Measurements from ENCODE around the genes OR52B6 and OR52E6.

GRCh38 chr11:5580539-5581164, at the start of gene OR52B6:
Gene OR52B6 (plus strand): TSS chr11:5580877.
- RAMPAGE, long total RNA = no peak
- RRBS = no CpG with 5 or more reads among the region's 9 CpGs

DNA sequence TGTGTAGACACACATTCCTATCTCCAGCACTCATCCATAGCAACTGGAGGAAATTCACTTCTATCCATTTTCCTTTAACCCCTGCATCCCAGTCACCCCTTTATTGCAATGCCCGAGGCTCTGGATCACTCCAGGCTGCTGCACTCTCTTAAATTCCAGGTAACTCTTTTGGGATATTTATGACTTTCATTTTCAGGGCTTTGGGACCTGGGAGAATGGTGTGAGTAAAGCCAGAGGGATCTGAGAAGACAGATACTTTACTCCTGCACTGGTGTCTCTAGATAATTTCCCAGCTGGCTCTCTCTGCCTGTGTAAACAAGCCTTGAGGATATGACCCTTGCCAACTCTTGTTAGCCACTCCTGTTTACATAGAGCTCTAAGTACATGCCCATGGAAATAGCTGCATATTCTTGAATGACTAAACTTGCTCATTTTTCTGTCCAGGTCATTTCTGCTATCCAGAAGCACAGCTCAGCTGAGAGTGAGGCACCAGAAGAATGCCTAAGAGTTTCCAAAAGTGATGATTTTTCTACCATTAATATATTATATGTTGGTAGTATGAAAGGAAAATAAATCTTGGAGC, 3.7 kb upstream of the TRIM34 start:
- RAMPAGE, long total RNA = no peak
- RRBS = no CpG with 5 or more reads among the region's 1 CpG

DNA sequence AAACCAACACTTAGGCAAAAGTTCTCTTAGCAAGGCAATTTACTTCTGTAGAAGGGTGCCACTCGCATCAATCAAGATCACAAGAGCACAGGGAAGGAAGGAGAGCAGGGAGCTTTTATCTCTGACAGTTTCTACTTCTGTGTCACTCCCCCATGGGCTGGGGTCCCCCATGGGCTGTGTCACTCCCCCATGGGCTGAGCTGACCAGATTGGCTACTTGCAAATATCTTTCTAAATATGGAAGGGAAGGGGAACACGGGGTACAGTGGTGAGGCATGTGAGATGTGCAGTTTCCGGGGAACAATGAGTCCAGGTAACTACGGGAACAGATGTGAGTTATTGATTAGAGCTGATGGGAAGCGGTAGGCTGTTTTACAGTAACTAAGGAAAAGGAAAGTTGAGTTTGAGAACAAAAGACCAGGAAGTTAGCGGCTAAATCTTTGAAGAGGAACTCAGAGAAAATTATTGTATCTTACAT, 479 bp downstream of the OR52N2 start:
- RAMPAGE, long total RNA = no peak
- RRBS = no CpG with 5 or more reads among the region's 6 CpGs

DNA sequence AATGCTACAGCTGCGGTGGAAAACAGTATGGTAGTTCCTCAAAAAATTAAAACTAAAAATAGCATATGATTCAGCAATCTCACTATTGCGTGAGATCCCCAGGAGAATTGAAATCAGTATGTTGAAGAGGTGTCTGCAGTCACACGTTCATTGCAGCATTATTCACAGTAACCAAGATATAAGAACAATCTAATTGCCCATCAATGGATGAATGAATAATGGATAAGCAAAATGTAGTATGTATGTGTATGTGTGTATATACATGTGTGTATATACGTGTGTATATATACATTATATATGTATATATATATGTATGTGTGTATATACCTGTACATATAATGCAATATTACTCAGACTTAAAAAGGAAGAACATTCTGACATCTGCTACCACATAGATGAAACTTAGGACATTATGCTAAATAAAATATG, 6.9 kb downstream of the OR52N2 start:
- RAMPAGE, long total RNA = no peak
- RRBS = no CpG with 5 or more reads among the region's 4 CpGs

- RAMPAGE, long total RNA = no peak
- RRBS = no CpG with 5 or more reads among the region's 2 CpGs
Measured at GRCh38 chr11:5841649-5842121, at the start of gene OR52E6. Gene OR52E6 (minus strand): TSS chr11:5841897.

- RAMPAGE, long total RNA = no peak
- RRBS = no CpG with 5 or more reads among the region's 17 CpGs
Measured at GRCh38 chr11:6320870-6321420, 644 bp upstream of the CAVIN3 start.

DNA sequence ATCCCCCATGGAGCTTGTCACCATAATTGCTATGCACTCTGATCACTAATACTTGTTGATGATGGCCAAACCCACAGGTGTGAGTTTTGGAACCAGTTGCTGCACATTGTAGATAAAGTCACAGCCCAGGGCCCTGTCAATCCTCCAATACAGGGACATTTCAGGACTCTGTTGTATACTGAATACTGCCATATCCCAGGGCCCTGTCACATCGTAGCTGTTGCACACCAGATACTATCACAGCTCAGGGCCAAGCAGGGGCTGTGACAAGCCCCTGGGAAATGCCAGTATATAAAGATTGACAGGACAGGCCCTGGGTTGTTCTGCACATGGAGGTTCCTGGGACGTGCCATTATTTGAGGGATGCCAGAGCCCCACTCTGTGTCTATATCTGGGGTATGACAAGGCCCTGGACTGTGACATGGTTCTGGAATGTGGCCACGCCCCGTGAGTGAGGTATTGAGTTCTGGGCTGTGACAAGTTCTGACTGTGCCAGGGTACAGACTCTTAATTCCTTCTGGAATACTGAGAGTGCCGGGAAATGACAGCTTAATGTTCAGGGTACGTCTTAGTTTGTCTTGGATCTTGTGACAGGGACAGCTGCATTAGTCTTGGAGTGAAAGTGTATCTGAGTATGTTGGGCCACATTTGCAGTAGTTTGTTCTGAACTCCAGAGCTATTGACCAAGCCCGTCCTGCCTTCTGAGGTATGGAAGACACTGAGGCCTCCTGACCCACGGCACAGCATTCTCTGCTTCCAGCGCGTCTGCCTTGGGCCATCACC, 27.8 kb upstream of the SMPD1 start:
- RAMPAGE, long total RNA = no peak
- RRBS = no CpG with 5 or more reads among the region's 10 CpGs

GRCh38 chr11:6391122-6392259, 1.2 kb downstream of the SMPD1 start:
- RAMPAGE, long total RNA = no peak
- RRBS = 76% methylated on average over 3 of the region's 30 CpGs

DNA sequence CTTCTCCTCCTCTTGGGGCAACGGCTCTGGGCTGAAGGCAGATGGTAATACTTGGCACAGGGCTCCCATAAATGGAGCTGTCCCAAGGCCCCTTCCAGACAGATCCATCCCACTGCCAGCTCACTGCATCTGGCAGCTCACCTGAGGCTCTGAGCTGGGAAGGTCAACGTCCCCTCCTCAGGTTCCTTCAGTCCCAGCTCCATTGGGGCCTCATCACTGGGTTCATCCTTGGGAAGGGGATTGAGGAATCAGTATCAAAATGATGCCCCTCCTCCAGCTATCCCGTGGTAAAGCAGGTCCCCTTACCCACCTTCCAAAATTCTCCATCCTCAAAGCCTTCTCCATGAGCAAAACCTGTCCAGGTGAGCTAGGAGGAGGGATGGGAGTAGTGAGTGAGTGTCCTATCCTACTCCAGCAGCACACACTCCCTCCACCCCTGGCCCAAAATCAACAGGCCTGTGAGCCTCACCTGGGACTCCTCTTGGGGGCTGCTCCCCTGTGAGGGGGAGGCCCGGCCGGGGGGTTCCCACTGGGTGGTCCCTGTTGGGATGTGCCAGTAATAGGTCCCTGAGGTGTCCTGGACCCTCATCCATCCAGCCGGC, 13.0 kb downstream of the SMPD1 start:
- RAMPAGE, long total RNA = no peak
- RRBS = 70% methylated on average over 2 of the region's 6 CpGs

GRCh38 chr11:6442380-6442810, 1.6 kb upstream of the HPX start:
- RAMPAGE, long total RNA = no peak
- RRBS = no CpG with 5 or more reads among the region's 4 CpGs

DNA sequence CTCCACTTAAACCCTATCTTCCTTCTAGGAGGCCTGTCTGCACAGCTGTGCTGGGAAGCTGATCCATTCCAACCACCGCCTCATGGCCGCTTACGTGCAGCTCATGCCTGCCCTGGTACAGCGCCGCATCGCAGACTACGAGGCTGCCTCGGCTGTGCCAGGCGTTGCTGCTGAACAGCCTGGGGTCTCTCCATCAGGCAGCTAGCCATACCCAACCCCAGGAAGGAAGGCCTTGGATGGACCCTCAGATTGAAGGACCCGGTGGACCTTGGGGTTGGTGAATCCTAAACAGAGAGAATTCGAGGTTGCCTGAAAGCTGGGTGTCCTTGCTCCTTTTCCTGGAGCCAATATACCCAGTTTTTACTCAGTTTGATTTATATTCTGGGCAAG, 711 bp downstream of the TIMM10B start:
- RAMPAGE, long total RNA = no peak
- RRBS = no CpG with 5 or more reads among the region's 11 CpGs

DNA sequence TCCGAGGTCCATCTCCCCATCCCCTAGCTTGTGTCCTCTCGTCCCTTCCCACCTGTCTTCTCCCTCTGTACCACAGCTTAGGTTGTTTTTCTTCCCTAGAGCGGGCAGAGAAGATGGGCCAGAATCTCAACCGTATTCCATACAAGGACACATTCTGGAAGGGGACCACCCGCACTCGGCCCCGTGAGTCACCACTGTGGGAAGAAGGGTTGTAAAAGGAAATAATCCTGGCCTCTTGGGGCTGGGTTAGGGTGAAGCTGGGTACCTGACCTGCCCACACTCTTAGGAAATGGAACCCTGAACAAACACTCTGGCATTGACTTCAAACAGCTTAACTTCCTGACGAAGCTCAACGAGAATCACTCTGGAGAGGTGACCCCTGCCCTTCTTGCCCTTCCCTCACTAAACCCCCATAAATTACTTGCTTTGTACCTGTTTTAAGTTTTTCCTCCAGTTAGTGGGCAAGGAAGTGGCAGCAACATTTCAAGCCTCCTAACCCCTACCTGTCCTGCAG, 3.2 kb downstream of the TAF10 start:
- RAMPAGE, long total RNA = no peak
- RRBS = no CpG with 5 or more reads among the region's 9 CpGs

GRCh38 chr11:6678983-6679717, 4.0 kb downstream of the MRPL17 start:
- RAMPAGE, long total RNA = no peak
- RRBS = no CpG with 5 or more reads among the region's 7 CpGs

DNA sequence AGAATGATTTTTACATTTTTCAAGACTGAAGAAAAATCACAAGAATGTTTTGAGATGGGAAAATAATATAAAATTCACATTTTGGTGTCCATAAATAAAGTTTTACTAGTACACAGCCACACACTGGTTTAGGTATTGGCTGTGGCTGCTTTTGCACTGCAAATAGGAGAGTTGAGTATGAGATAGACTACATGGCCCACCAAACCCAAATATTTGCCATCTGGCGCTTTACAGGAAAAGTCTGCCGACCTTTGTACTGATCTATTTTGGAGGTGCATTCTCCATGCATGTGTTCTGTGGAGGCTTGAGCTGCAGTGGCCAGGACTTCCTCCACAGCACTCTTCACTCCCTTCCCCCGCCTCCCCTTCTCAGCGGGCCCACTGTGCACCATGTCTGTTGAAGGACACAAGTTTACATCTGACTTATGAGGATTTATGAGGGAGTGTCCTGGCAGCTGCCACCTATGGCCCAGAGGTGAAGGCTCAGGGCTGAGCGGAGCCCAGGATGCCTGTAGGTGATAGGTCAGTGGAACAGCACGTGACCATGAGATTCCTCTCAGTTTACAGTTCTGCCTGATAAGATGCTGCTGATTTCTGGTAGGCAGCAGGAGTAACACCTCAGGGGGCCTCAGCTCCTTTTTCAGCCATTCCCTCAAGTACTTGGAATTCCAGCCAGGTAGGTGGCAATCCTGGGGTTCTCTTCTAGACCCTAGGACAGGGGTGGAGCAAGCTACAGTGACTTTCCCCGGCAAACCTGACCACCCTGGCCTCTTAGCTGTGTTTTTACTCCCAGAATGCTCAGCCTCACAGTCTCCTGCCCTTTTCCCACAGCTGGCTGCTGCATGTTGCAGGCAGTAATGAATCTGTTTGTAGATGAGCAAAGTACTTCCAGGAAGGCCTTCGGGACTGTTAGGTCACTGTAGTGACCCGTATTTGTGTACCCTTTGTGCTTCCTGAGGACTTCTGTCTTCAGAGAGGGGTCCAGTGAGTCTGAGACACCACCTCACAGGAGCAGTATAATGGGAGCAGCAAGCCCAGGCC, 59.9 kb downstream of the PPFIBP2 start:
- RAMPAGE, long total RNA = no peak
- RRBS = no CpG with 5 or more reads among the region's 9 CpGs

DNA sequence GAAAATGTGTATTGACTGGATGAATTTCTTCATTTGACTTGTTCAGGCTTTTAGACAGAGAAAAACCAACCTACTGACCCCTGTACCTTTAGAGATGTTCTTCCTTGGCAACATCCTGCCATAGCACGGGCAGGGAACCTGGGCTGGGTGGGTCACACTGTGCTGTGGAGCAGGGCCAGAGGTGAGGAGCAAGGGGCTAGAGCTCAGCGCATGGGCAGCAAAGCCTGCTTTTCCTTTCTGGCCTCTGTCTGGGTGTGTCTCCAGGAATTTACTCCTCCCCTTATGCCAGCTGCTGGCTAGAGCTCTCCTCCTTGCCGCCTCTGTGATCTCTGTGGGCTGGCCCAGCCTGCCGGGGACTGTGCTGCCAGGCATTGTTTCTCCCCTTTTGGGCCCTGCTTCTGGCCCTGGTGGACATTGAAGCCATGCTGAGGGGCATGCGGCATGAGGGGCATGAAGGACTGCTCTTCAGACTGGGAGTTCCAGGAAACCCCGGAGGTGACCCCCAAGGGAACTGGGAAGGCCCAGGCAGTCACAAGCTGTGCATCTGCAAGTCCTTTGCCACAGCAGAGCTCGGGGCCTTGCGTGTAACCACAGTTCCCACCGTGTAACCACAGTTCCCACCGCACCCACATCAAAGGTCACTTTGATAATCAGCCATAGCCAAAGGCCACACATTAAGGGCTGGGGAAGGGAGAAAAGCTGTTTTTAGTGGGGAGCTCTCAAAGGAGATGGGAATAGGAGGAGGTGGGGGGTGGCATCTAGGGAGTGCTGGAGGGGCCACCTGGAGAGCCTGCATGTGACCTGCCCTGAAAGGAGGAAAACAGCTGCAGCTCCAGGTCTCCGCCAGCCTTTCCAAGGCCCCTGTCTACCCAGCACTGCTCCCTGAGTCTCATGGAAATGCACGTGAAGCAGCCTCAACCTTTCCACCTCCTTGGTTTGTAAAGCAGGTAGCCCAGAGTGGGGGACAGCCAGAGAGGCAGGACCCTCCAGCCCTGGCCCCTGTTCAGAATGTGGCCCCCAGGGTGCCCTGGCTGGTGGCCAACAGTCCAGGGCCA, 62.2 kb downstream of the PPFIBP2 start:
- RAMPAGE, long total RNA = no peak
- RRBS = no CpG with 5 or more reads among the region's 12 CpGs

DNA sequence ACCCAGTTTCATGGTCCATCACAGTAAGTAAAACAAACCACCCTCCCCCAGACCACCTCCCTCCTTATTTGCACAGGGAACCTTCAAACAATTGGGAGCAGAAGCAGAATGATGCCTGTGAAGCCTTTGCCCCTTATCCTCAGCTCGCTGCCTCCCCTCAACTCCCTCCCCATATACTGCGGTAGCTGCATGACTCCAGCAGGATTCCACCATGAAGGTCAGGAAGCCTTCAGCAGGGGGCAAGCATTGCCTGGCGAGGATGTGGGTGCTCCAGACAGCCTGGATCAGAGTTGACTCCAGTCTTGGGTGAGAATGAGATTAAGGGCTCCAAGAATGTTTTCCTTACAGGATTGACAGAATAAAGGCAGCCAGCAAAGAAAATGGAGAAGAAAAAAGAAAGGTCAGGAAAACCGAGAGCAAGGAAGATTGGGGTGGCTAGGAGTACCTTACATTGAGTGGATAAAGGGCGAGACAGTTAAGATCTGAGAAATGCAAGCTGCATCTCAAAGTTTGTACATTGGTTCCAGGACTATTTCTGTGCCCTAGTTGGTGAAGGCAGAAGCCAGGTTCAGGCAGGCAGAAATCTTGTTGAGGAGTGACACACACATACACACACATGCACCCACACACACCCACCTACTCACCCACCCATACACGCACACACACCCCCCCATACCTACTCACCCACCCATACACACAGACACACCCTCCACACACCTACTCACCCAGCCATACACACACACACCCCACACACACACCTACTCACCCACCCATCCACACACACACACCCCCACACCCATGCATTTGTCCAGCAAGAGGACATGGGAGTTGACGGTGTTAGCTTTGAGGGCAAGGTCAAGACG, 69.3 kb downstream of the CYB5R2 start:
- RAMPAGE, long total RNA = no peak
- RRBS = no CpG with 5 or more reads among the region's 8 CpGs

DNA sequence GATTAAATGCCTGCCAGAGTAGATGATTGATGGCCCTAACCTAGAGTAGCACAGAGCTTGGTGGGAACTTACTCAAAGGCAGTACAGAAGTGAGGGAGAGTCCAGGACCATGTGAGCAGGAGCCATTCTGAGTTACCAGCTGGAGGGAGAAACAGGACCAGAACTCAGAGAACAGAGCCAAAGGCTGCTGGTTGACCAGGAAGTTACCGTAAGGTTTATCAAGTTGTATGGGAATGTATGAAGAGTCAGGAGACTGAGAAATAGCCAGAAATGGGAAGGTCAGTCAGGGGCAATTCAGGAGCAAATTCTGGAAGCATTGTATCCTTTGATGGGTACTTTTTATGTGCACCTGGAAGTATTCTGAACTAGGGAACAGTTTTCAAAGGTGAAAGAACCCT, 68.6 kb downstream of the CYB5R2 start:
- RAMPAGE, long total RNA = no peak
- RRBS = no CpG with 5 or more reads among the region's 1 CpG

GRCh38 chr11:7643091-7643735, 30.1 kb downstream of the CYB5R2 start:
- RAMPAGE, long total RNA = no peak
- RRBS = no CpG with 5 or more reads among the region's 4 CpGs

DNA sequence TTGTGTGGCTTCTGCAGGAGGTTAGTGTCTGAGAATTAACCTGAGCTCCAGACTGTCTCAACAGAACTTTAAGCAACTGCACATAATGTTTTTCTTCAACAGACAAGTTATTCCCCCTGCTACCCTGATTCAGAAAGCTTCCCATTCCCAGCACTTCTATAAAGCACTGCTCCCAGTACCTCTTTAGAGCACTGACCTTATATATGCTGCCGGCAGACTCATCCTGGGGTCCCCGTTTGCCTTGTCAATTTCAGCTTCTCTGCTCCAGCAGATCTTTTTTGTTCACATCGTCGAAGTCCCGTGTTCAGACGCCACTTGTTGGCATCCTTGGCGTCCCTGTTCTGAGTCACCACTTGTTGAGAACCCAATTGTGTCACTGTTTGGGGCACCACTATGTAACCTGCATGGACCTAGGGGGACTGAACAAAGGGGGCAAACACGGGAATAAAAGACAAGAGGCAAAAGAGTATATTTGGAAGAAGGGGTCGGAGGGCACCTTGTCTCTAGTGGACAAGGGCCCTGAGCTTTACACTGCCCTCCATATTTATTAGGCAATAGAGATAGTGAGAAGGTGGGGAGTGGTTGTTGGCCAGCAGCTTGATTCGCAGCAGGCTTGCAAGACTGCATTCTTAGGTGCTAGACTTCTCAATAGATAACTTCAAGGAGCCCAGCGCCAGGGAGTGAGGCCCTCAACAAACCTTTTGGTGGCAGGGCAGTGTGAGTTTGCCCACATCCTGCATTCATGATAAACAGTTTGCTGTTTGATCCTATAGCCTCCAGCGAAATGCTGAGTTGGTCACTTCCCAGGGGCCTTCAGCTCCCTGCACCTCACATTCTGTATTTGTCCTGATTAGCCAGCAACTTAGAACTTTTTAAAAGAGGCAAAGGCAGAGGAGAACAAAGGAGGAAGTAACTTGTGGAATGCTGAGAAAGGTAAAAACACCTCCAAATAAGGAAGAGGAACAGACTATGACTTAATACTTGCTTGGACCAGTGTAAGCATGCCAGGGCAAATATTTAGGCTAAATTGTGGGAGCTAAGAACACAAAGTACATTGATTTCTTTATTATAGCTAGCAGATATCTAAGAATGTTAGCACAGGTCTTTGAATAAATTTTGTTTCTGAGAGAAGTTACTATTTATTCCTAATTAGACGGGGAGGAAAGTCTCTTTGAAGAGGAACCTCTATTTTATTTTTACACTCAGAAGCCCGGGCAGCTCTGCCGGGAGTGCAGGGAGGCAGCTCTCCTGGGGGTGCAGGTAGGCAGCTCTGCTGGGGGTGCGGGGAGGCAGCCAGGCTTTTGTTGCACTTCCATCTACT, 25.2 kb downstream of the OR10A6 start:
- RAMPAGE, long total RNA = no peak
- RRBS = no CpG with 5 or more reads among the region's 16 CpGs

DNA sequence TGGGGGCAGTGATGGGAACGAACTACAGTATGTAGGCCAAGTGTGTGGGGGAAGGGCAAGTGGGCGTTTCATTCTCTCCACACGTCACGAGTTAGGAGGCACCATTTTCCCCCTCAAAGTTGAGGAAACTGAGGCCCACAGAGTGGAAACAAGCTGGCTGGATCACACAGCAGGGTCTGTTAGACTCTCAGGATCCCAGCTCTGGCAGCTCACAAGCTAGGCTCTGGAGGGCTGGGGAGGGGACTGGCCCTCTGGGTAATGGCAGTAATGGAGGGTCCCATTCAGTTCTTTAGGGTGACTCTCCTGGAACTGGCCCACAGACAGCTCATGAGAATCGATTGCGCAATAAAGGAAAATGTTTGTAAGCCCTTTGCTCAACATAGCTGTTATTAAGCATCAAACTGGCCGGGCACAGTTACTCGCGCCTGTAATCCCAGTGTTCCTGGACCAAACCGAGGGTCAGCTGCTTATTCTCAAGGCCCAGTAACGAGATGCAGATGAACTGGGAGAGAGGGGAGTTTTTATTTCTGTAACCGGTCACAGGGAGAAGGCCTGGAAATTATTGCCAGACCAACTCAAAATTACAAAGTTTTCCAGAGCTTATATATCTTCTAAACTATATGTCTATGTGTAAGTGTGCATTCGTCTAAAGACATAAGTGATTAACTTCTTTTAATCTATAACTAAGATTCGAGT, 24.0 kb upstream of the TUB start:
- RAMPAGE, long total RNA = no peak
- RRBS = no CpG with 5 or more reads among the region's 14 CpGs